ENCODE measurements around a stretch of chr2.

GRCh38 chr2:126665808-126666200, 9.8 kb downstream of the GYPC start:
- PRO-cap = no peak

GRCh38 chr2:126680754-126681014, 24.7 kb downstream of the GYPC start:
- PRO-cap = no peak

GRCh38 chr2:127080288-127081443, 26.3 kb downstream of the BIN1 start:
- PRO-cap = no peak

DNA sequence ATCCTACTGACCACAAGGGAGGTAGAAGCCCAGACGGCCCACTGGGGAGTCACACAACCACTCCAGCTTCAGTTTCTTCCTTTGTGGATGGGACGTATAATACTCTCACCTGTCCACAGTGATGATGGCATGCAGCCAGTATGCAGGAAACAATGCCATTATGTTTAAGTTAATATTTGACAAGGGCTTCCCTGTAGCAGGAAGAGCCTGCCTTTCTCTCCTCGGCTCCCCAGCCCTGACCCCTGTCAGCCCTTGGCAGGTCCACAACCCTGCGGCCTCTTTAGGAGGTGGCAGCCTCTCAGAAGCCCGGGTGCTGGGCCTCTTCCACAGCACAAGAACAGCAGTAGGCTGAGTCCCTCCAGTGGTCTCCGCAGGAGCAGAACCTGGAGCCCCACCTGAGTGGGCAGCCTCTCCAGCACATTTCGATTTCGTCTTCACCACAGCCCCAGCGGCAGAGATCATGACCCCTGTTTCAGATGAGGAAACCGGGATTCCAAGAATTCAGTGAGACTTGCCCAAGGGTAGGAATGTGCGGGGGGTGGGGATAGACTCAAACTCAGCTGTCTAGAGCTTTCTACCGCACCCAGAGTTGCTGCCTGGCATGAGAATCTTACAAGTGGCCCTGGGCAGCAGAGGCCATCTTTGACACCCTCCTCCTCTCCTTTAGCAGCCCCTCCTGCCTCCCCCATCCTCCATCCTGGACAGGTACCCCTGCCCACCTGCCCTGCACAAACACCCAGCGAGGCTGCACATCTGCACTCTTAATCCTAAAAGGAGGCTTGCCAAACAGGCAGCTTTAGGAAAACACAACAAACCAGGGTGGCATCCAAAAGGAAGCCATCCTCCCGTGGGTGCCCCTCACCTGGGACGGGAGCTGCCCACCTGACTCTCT, 6.2 kb downstream of the BIN1 start:
- PRO-cap = no peak

GRCh38 chr2:127153533-127154063, 46.6 kb upstream of the BIN1 start:
- PRO-cap = no peak

GRCh38 chr2:127220549-127221134, 543 bp upstream of the CYP27C1 start:
- PRO-cap = no peak

GRCh38 chr2:127300977-127301601, 7.1 kb upstream of the ERCC3 start:
- PRO-cap = no peak

DNA sequence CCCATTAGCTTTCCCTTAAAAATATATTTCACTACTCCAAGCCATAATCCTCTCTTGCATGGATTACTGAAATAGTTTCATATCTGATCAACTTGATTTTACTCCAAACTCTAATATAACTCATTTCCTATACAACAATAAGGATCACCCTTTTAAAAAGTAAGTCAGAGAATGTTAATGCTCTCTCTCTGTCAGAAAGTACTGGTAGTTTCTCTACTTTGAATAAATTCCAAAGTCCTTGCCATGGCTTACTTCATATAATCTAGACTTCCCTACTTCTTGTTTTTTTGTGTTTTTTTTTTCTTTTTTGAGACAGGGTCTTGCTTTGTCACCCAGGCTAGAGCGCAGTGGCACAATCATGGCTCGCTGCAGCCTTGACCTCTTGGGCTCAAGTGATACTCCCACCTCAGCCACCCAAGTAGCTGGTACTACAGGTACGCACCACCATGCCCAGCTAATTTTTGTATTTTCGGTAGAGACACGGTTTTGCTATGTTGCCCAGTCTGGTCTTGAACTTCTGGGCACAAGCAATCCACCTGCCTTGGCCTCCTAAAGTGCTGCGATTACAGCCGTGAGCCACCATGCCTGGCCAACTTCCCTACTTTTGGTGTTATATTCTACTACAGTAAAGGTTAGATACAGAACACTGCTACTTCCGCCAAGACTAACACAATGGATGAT, 36.0 kb downstream of the MAP3K2 start:
- PRO-cap = no peak

GRCh38 chr2:127416488-127416964, 1.7 kb upstream of the PROC start:
- PRO-cap = no peak

DNA sequence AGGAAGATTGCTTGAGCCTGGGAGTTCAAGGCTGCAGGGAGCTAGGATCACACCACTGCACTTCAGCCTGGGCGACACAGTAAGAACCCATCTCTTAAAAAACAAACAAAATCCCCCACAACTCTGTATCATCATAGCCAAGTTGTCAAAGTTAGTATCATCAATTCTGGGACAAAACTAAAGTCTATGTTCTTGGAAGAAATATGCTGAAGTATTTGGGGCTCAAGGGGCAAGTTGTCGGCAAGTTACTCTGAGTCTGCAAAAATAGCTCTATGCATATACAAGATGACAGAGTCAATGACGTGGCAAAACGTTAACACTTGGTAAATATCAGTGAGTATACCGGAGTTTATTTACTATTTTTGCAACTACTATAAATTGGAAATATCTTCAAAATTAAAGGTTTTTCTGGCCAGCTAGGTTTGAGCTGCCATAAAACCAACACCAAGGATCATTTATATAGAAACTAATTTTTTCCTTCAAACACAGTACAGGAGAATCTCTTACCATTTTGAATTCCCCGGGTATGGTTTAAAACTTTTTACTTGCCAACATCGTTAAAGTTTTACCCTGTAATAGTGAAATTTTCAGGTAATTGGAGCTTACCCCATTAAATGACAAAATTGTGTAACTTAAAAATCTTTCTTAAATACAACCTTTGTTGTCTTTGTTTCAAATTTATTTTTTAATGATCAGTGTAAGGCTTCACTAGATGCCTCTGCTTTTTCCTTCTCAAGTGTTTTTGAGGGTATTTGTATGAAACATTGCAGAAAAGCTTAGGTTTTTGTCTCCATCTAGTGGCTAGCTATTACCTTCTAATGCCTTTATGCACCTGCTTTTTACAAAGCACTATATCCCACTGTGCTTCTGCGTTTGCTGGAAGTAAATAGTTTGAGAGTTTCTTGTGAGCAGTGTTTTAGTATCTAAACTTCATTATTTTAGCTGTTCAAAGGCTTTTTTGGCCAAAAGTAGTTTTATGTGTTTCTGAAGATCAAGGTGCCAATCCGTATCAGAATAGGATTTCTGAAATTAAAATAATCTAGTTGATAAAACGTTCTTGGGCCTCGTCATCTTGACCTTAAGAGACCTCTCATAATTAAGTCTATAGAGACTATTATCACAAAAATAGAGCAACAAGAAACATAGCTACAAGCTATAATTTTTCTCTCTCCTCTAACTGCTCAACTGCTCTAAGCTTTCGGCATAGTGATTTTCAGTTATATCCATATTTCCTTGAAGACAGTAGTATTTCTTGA, 47.2 kb downstream of the IWS1 start:
- PRO-cap = no peak

GRCh38 chr2:127627999-127628504, 17.9 kb upstream of the GPR17 start:
- PRO-cap = no peak

DNA sequence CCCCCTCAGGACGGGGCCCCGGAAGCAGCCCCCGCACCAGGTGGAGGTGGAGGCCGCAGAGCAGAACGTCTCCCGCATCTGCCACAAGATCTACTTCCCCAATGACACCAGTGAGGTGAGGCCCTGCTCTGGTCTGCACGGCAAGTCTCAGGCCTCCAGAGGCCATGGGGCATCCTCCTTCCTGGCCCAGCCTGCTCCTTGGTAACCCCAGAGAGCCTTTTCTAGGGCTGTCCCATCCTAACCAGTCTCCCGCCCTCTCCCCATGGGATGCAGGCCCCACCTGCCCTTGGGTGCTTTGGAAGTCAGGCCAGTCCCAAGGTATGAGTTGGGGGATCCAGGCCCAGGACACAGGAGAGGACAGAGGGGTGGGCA, 12.7 kb upstream of the GPR17 start:
- PRO-cap = no peak

DNA sequence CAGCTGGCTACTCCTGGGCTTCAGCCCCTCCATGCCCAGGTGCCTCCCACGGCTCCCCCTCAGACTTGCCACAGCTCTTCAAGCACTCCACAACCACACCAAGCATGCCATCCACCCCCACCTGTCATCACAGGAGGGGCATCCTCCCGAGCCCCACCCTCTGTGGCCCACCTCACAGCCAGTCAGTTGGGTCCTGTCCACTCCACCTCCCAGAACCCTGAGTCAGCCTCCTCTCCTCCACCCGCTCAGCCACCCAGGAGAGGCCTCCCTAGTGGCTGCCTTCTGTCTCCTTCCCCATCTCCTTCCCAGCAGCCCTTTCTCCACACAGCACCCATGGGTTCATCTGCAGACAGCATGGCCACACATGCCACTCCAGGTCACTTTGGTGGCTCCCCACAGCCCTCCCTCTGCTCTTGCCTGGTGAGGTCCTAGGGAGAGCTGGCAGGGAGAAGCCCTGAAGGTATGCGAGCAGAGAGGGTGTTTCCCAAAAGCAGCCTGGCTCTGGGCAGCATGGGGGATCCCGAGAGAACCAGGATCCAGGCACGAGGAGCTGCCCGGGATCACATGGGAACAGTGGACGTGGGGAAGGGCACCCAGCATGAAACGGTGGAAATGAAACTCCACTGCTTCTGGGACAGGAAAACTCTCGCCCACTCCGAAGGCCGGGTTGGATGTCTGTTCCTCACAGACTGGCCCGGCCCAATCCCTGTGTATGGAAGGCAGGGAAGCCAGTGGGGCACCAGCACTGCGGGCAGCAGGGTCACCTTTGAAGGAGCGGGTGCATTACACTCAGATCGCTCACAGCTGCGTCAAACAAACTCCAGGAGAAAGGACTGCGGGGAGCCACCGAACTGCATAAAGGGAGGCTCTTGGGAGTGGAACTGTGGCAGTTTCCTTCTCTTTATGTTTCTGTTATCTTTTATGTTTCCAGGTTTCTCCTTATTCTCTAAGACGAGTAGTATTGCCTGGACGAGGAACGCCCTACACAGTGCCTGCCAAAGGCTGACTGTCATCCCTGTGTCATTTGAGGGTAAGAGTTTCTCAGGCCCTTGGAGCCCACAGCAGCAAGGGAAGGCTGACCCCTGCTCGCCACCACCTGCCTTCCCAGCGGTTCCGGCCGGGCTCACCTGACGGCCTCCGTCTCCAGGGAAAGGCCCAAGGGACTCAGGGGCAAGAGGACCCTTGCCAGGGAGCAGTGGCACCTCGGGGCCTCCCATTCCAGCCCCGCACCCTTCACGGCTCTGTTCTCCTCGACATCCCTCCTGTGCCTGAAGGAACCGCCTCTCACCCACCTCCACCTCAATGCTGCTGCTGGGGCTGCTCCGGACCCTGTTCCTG, 2.5 kb downstream of the LIMS2 start:
- PRO-cap = no peak

- PRO-cap = unidirectional peak, minus-strand start at chr2:127675116
Observed at GRCh38 chr2:127674696-127675365, 499 bp downstream of the LIMS2 start.

GRCh38 chr2:127796530-127797277, 14.3 kb downstream of the WDR33 start:
- PRO-cap = no peak

GRCh38 chr2:128065887-128066437, 25.0 kb upstream of the UGGT1 start:
- PRO-cap = no peak

DNA sequence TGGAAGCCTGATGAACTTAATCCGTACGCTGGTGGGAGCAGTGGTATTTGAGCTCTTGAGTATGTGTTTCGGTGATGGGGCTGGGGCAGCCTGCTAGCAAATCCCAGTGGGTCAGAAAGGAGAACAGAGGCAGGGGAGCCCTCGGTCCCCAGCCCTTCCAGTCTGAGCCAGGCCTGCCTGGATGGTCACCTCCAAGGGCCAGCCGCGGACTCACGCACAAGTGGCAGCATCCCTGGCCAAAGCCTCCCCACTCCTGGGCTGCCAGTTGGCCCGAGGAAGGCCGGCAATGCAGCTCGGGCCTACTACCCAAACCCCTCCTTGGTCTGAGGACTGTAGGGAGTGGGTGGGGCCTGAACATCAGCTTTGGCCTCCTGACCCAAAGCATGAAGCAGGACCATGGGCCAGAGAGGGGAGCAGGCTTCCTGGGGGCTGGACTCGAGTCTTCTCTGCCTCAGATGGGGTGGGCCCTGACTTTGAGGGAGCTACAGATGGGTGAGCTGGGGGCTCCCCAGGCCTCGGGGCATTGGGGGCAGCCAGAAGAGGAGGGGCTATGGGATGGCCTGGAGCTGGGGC, 51.4 kb downstream of the HS6ST1 start:
- PRO-cap = no peak

DNA sequence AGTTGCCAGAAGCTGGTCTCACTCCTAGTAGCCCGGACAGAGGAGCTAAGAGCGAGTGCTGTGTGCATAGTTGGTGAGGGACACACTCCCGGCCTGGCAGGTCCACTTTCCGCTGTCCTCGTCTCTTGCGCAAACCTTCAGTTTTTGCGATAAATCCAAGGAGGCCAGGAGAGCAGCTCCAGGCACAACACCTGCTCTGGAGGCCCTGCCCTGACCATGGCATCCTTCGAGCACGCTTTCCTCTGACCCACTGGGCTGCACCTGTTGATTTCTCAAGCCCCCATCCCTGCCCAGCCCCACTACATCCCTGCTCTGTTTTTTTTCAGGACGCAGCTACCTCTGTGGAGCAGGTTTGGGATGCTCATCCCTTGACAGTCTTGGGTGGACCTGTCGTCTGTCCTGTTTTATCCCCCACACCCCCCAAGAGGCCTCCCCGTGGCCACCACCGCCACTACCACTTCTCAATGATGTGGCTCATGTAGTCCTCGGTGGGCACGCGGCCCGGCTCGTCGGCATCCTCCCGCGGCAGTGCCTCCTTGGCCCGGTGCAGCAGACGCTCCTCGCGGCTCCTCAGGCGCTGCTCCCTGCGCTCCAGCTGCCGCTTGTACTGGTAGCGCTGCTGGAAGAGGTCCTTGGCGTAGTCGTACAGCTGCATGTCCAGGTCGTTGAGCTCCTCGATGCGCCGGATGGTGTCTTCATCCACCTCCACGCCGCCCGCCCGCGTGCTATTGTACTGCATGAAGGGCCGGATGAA, 50.8 kb downstream of the HS6ST1 start:
- PRO-cap = no peak

GRCh38 chr2:128347779-128348550, 29.3 kb upstream of the HS6ST1 start:
- PRO-cap = no peak

- PRO-cap = no peak
Observed at GRCh38 chr2:128379966-128380474, 61.4 kb upstream of the HS6ST1 start.

Data from duodenum (tissue), 1 donor.